A172 (cell line): ENCODE results near the genes KMT2C and ACTR3B.

- RAMPAGE, long total RNA = no peak
Measured at GRCh38 chr7:151728601-151729328, 148.2 kb downstream of the PRKAG2 start.

DNA sequence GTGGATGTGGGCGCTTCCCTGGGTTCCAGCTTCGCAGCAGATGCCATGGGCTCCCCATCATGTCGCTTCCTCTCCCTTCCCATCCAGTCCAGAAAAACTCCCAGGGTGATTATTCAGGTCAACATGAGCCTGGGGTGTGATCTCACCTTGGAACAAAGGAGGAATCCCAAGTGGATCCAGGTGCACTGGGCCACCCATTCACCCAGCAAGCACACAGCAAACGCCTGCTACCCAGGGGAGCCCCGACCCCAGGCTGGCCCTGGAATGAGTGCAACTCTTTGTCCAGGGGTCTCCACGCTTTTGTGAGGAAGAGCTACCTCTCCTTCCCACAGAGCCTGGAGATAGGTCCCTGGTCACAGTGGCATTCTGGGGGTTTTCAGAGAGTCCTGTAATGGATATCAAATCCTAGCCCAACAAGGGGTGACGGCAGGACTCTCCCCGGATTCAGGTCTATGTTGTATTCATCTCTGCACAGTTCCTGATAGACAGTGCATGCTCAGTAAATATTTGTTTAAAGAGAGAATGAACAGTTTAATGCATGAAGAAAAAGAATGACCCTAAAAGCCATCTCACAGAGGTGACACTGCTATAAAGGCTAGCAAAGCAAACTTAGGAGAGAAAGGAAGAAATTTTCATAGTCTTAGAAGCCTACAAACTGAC lies 48.9 kb downstream of the PRKAG2 start:
- RAMPAGE, long total RNA = no peak

GRCh38 chr7:151837332-151838211 lies 39.3 kb downstream of the PRKAG2 start:
- RAMPAGE, long total RNA = no peak

- RAMPAGE, long total RNA = no peak
Measured at GRCh38 chr7:151859030-151860173, 17.5 kb downstream of the PRKAG2 start.

DNA sequence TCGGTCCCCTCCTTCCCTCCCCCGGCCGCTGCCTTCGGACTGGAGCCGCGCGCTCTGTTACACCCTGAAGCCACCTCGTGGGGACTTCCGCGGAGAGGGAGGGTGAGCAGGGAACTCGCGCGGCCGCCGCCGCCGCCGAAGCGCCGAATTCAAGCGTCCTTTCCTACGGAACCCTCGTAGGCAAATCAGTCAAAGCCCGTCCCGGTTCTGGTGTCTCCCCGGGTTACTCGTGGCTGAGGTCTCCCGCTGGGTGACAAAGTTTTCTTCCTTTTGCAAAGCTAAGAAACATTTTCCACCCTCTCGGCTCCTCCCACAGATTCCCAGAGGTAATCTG lies 286 bp downstream of the PRKAG2 start:
- RAMPAGE, long total RNA = no peak

DNA sequence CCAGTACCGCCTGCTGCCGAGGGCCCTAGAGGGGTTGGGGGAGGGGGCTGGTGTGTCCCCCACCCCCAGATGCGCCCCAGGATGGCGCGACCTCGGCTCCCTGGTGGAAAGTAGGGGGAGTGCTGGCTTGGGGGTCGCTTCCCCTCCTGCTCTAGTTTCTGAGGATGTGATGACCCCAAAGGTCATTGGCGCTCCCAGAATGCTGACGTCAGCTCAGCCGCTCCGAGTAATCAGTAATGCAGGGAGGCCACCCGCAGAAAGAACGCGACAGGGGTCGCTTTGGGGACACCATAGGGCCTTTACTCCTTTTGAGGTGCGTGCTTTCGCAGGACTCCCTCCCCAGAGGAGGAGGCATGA lies 1.1 kb upstream of the PRKAG2 start:
- RAMPAGE, long total RNA = no peak

- RAMPAGE, long total RNA = no peak
Measured at GRCh38 chr7:151895061-151895515, 18.2 kb upstream of the PRKAG2 start.

DNA sequence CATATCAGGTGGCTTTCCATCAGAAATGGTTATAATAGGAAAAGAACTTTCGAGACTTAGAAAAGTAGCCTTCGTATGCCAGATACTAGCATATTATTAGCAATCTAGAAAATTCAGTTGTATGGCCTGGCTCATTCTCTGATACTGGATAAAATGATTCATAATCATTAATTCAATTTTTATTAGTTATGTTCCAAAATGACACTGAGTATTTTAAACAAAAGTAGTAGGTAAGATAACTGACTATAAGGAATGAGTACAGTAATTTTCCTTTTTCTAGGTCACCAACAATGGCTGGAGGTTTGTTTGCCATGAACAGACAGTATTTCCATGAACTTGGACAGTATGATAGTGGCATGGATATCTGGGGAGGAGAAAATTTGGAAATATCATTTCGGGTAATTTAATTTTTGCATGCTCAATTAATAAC lies 84.8 kb downstream of the GALNT11 start:
- RAMPAGE, long total RNA = no peak

- RAMPAGE, long total RNA = no peak
Measured at GRCh38 chr7:152116819-152117574, 91.5 kb downstream of the GALNT11 start.

- RAMPAGE, long total RNA = no peak
Measured at GRCh38 chr7:152144063-152144959, 118.8 kb downstream of the GALNT11 start.

GRCh38 chr7:152144960-152145924 lies 119.8 kb downstream of the GALNT11 start:
- RAMPAGE, long total RNA = no peak

GRCh38 chr7:152213573-152213920 lies 188.1 kb downstream of the GALNT11 start:
- RAMPAGE, long total RNA = no peak

GRCh38 chr7:152383840-152384904 lies 51.6 kb downstream of the KMT2C start:
- RAMPAGE, long total RNA = no peak

- RAMPAGE, long total RNA = no peak
Measured at GRCh38 chr7:152435319-152436239, at the start of gene KMT2C. Gene KMT2C (minus strand): TSS chr7:152436003.

DNA sequence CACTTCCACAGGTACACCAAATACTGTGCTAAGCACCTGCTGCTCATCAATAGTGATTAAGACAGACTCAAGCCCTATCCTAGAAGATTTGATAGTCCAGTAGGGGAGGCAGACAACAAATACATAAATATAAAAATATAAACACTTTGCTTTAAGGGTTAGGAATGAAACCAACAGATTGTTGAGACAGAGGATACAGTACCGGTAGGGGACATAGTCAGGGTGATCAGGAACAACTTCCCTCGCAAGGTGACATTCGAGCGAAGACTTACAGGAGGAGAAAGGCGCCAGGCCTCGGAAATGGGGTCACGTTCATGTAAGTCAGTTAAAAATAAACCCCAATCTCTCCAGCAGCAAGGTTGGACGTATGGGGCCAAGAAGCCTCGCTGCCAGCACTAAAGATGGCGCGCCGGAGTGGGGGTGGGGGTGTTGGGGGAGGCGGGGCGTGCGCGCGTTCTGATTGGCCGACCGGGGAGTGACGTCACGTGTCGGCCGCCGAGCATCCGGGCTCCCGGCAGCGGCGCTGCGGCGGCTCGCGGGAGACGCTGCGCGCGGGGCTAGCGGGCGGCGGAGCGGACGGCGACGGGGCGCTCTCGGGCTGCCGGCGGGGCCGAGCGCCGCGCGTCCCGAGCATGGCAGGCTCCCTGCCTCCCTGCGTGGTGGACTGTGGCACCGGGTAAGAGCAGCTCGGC lies at the start of gene ACTR3B:
Gene ACTR3B, plus strand, starts transcription at position 502 of the 692 bp plus-strand sequence.
- RAMPAGE, long total RNA = no peak

DNA sequence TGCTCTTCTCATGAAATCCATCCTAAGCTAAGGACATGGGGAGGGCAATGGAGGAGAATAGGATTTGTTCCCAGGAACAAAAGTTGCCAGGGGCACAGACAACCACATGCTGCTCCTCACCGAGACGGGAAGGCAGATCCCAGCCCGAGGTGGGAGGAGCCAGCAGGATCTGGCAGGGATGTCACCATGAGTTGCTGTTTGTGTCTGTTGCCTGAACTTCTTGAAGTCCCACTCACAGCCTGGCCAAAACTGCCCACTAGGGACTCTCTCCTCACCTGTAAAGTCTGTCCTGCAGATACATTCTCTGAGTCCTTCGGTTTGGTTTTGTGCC lies 279.0 kb downstream of the ACTR3B start:
- RAMPAGE, long total RNA = no peak

DNA sequence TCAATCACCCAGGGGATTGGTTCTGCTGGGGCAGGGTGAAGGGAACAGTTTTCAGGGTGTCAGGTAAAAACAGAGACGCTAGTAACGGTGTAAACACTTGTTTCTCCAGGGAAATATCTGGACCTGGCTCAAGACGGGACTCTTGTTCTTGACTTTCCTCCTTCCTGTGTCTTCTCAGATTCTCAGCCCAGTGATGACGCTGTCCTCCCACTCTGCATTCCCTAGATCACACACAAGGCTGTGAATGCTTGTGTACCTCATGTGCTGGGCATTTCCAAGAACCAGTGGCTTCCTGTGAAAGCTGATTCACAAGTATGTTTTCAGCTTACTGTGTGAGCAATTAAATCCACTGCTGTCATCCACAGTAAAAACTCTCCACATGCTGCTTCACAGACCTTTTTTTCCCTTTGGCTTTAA lies 193.9 kb upstream of the DPP6 start:
- RAMPAGE, long total RNA = no peak

DNA sequence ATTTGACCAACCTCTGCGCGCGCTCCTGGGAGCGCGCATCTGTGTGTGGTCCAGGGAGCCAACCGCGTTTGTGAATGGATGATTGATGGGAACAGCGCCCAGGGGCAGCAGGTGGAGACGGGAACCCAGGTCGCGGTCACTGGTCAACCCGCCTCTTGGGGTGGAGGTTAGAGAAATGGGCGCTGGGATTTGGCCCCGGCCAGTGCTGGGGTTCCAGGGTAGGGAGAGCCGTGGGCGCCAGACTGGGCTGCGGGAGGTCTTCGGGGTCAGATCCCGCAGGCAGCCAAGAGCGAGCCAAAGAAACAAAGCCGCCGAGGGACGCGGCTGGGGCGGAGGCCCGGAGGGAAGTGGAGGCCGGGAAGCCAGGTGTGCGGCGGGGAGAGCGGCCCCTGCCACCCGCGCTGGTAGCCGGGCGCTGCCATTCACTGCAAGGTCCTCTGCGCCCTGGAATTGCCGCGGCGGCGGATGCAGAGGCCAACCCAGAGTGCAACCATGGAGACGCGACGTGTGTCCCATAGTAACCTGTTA lies 165.9 kb upstream of the DPP6 start:
- RAMPAGE, long total RNA = no peak

DNA sequence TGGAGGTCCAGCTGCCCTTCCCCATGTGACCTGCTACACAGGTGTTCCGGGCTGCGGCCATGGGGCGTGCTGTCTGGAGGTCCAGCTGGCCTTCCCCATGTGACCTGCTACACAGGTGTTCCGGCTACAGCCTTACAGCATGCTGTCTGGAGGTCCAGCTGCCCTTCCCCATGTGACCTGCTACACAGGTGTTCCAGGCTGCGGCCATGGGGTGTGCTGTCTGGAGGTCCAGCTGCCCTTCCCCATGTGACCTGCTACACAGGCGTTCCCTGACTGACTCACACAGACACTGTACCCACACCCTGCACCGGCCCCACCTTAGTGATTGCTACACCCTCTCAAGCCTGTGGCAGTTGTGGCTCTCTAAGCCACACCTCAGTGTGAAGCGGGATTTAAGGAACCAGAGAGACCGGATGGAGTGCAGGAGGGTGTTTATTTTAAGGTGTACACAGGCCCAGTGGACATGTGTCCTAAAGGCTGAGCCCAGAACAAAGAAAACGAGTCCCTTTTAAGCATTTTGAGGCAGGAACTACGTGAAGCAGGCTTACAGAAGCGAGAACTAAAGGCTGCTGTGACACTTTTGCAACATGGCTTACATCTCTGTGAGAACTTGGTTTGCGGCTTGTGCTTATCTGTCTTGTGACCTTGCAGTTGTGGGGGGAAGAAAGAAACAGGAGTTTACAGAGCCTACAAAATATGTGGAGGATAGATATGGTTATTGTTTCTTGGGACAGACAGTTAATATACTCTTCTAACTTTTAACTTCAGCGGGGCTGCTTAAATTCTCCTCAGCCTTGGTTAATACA lies 326.4 kb downstream of the PAXIP1 start:
- RAMPAGE, long total RNA = no peak

DNA sequence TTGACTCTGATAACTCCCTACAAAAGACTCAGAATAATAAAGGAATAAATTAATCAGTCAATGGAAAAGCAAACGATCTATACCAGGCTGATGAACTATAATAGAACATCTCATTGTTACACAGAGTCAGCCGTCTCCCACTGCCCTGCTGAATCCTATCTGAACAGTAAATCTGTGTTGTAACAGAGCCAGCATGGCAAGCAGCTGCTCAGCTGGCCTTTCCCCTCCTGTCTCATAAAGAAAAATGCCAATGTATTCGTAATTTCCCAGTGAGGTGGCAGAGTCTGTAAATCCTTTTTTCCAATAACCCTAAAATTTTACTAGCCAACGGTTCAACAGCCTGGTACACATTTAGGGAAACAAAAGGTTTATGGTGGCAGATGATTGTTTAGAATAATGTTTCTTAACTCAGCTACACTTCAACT lies 318.0 kb downstream of the PAXIP1 start:
- RAMPAGE, long total RNA = no peak